Skeletal muscle tissue (tissue), 7 donors: ENCODE data around the genes VAMP8 and VAMP5.

DNA sequence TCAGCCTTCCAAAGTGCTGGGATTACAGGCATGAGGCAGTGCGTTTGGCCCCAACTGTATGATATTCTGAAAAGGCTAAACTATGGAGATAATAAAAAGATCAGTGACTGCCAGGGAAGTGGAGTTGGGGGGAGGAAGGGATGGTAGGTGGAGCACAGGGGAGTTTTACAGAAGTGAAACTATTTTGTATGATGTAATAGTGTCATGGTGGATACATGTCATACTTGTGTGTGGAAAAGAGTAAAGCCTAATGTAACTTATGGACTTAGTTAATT lies 2.8 kb upstream of the GGCX start:
- PRO-cap, 3 experiments, result no peak in any of the 3 experiments
- RAMPAGE, long total RNA, result no peak
- RRBS, 2 experiments, result no CpG with 5 or more reads among the region's 1 CpG

DNA sequence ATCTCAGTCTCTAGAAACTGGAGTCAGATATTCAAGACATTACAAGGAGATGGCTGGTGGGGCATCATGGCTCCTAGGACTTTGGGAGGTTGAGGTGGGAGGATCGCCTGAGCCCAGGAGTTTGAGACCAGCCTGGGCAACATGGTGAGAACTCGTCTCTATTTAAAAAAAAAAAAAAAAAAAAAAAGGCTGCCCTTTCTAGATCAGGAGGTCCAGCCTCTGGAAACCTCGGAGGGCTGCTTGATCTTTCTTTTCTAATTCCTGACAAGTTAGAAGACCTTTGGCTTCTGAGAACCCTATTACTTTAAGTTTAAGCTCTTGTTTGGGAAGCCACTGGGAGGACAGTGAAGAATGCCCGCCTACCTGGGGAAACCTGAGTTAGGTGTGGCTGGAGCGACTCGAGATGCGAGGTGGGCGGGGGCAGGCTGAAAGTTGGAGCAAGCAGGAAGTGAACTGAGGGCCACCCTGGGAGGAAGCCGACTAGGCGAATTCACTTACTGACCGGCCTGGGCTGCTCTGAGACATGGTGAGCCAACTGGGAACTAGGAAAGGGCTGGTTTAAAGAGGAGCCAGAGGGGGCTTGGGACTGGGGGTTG lies at the start of gene VAMP8:
Gene VAMP8 (plus strand): TSS at position 463 of the 596 bp plus-strand sequence.
- PRO-cap, 3 experiments, result peak in 1 of 3 experiments; most common plus-strand start position 456 of the sequence (in 1)
- RAMPAGE, long total RNA, result no peak
- RRBS, 2 experiments, result no CpG with 5 or more reads among the region's 11 CpGs

GRCh38 chr2:85583852-85584823 lies at the start of gene VAMP5:
VAMP5 (plus strand) TSS chr2:85584431.
- PRO-cap, 3 experiments, result peak in 3 of 3 experiments; most common plus-strand start chr2:85584451 (in 3); most common minus-strand start chr2:85584333 (in 2)
- RAMPAGE, long total RNA, result start-site peak on the plus strand at chr2:85584402-85584454, 268 and 88 reads in 2 replicates
- RRBS, 2 experiments, result 4 to 6% methylated on average over 19 to 26 of the region's 64 CpGs

DNA sequence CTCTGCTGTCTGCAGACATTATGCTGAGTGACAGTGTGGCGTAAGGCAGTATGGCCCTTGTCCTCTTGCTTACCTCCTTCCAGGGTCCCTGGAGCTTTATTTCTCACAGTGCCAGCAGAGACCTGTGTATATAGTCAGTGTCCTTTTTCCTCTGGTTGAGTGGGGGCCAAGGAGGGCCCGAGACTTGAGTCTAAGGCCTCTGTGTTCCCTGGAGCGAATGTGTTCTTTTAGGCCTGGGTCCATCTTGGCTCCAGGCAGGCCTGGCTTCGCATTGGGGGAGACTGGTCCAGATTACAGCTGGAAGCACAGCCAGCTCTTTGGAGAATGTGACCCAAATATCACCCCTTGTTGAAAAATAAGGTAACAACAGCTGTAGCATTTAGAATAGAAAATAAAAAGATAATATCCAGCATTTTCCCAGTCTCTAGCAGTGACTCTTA lies 5.0 kb downstream of the VAMP5 start:
- PRO-cap, 3 experiments, result peak in 1 of 3 experiments; most common plus-strand start position 158 of the sequence (in 1); most common minus-strand start position 102 of the sequence (in 1)
- RAMPAGE, long total RNA, result no peak
- RRBS, 2 experiments, result no CpG with 5 or more reads among the region's 4 CpGs

- PRO-cap, 3 experiments, result no peak in any of the 3 experiments
- RAMPAGE, long total RNA, result no peak
- RRBS, 2 experiments, result 58 to 81% methylated on average over 2 of the region's 12 CpGs
Measured at GRCh38 chr2:85598773-85599390, 3.3 kb downstream of the RNF181 start.

DNA sequence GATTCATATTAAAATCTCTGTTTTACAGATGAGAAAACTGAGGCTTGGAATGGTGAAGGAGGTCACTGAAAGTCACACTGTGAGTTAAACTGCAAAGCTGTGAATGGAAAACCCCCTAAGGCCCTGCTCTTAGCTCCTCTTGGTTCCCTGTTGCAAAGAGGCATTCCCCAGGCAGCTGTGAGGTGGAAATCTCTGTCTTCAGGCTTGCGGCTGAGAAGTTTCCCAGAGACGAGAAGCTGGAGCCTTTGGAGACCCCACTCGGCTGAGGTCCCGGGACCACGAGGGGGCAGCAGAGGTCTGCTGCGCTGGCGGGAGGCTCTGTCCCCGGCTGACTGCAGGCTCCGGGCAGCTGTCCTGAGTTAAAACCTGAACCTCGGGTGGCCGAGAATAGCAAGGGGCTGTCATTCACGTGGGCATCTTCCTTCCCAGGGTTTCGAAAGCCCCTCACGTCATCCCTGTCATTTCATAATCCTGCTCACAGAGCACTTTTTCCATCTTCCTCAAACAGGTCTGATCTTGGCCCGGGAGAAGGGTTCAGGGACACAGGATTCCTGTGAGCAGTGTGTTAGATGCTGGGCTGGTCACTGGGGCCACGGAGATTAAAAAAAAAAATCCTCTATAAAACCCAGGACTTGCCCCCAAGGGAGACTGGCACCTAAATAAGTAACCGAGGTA lies 24.8 kb upstream of the ATOH8 start:
- PRO-cap, 3 experiments, result peak in 2 of 3 experiments; most common plus-strand start position 503 of the sequence (in 1); most common minus-strand start position 334 of the sequence (in 2)
- RAMPAGE, long total RNA, result no peak
- RRBS, 2 experiments, result 3 to 4% methylated on average over 5 of the region's 17 CpGs

DNA sequence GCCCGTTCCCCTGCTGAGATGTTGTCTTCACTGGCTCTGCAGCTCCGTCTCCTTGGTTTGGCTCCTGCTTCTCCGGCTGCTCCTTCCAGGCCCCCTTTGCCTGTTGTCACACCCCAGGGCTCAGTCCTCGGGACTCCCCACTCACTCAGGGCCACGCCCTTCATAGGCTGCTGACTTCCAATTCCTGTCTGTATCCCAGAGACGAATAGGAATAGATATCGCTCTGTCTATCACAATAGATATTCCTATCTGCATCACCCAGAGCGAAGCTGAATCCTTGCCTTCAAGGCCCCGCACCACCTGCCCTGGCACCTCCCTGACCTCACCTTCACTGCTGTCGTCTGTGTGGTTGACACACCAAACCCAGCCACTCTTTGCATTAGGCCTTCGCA lies 43.3 kb downstream of the ATOH8 start:
- PRO-cap, 3 experiments, result no peak in any of the 3 experiments
- RAMPAGE, long total RNA, result no peak
- RRBS, 2 experiments, result no CpG with 5 or more reads among the region's 11 CpGs

DNA sequence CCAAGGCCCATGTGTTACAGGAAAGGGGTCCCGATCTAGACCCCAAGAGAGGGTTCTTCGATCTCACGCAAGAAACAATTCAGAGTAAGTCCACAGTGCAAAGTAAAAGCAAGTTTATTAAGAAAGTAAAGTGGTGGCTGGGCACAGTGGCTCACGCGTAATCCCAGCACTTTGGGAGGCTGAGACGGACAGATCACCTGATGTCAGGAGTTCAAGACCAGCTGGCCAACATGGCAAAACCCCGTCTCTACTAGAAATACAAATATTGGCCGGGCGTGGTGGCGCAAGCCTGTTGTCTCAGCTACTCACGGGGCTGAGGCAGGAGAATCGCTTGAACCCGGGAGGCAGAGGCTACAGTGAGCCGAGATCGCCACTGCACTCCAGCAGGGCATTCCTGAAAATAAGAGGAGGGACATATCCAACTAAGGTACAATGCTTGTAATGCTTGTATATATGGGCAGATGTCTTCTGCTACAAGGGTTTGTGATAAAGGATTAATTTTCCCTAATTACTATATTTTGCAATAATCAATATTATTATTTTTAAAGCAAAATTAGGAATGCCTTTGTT lies 1.2 kb upstream of the ST3GAL5 start:
- PRO-cap, 3 experiments, result no peak in any of the 3 experiments
- RAMPAGE, long total RNA, result no peak
- RRBS, 2 experiments, result no CpG with 5 or more reads among the region's 15 CpGs

GRCh38 chr2:86020641-86021807 lies 84.7 kb downstream of the POLR1A start:
- PRO-cap, 3 experiments, result no peak in any of the 3 experiments
- RAMPAGE, long total RNA, result no peak
- RRBS, 2 experiments, result 8% methylated on average over 4 of the region's 12 CpGs

DNA sequence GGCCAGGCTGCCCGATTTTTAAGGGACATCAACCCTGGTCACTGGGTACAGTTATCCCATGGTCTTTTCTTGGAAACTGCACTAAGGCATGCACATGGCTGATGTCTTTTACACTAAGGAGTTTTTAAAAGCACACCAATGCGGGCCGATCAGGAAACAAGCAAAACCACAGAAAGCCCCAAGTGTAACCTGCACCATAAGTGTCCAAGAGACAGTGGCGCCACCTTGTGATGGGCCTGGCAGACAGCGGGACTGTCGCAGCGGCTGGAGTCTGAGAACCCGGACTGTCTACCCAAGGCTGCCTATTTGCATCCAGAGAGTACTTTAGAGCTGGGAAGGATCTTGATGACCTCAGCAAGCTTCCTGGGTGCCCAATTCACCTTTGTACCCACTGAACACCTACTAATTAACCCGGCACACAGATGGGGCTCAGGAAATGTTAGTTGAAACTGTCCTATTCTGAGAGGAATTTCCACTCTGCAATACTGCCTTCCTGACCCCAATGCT lies 25.8 kb downstream of the POLR1A start:
- PRO-cap, 3 experiments, result no peak in any of the 3 experiments
- RAMPAGE, long total RNA, result no peak
- RRBS, 2 experiments, result 0 to 16% methylated on average over 2 of the region's 9 CpGs

GRCh38 chr2:86106466-86106868 lies 432 bp downstream of the PTCD3 start:
- PRO-cap, 3 experiments, result no peak in any of the 3 experiments
- RAMPAGE, long total RNA, result no peak
- RRBS, 2 experiments, result no CpG with 5 or more reads among the region's 15 CpGs

- PRO-cap, 3 experiments, result no peak in any of the 3 experiments
- RAMPAGE, long total RNA, result no peak
- RRBS, 2 experiments, result no CpG with 5 or more reads among the region's 1 CpG
Measured at GRCh38 chr2:86185436-86186266, 9.6 kb downstream of the IMMT start.

DNA sequence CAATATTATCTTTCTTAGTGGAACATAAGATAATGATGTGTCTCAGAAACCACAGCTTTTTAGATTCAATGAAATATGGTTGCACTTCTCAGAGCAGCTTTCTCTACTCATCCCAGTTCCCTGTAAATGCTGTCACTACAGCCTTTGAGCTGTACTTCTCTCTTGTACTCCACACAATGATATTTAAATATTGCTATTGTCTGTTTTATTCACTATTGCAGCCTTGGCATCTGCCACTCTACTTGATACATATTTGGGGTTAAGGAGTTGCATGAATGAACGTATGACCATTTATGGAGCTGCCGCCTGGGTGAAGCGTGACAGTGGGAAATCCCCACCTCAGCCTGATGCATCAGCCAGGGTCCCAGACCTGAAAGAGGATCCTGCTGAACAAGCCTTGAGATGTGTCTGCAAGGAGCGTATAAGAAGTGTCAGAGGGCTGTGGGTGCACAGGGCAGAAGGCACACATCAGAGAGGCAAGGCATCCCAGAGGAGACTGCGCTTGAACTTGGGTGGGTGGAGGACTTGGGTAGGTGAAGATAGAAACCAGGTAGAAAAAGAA lies 39.1 kb downstream of the MRPL35 start:
- PRO-cap, 3 experiments, result no peak in any of the 3 experiments
- RAMPAGE, long total RNA, result no peak
- RRBS, 2 experiments, result no CpG with 5 or more reads among the region's 5 CpGs

DNA sequence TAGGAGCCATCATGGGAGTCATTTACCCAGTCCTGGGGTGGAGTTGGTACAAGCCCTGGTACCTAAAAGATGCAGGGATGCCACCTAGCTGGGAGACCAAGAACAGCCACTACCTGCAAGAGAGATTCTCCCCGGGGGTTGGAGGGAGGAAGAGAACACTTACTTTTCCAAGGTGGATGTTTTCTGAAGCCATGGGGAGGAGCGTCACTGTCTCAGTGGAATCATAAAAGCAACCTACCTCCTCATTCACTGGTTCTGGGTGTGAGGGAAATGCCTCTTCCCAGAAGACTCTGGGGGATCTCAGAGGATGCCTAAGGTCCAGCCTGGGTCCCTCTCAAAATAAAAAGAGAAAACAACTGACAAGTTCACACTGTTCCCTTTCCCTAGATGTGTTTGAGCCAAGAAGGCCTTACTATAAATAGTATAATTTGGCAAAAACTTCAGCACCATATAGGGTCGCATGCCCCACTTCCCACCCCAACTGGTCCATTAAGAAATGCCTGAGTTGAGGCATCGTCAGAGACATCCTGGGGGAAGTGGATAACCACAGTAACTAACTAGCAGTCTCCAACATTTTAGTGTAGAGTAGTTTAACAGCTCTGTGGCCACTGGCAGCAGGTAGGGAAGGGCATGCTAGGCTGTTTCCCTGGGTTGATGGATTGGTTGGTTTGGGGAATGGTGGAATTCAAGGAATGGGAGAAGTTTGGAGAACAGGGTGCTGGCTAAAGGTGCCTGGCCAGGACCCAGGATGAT lies 39.7 kb downstream of the REEP1 start:
- PRO-cap, 3 experiments, result no peak in any of the 3 experiments
- RAMPAGE, long total RNA, result no peak
- RRBS, 2 experiments, result no CpG with 5 or more reads among the region's 4 CpGs

- PRO-cap, 3 experiments, result peak in 3 of 3 experiments; most common plus-strand start chr2:86442107 (in 2); most common minus-strand start chr2:86441952 (in 2)
- RAMPAGE, long total RNA, result start-site peak on the plus strand at chr2:86442021-86442215, 25 and 18 reads in 2 replicates
- RRBS, 2 experiments, result 2% methylated on average over 35 of the region's 67 CpGs
Measured at GRCh38 chr2:86441726-86442602, 793 bp downstream of the KDM3A start.

DNA sequence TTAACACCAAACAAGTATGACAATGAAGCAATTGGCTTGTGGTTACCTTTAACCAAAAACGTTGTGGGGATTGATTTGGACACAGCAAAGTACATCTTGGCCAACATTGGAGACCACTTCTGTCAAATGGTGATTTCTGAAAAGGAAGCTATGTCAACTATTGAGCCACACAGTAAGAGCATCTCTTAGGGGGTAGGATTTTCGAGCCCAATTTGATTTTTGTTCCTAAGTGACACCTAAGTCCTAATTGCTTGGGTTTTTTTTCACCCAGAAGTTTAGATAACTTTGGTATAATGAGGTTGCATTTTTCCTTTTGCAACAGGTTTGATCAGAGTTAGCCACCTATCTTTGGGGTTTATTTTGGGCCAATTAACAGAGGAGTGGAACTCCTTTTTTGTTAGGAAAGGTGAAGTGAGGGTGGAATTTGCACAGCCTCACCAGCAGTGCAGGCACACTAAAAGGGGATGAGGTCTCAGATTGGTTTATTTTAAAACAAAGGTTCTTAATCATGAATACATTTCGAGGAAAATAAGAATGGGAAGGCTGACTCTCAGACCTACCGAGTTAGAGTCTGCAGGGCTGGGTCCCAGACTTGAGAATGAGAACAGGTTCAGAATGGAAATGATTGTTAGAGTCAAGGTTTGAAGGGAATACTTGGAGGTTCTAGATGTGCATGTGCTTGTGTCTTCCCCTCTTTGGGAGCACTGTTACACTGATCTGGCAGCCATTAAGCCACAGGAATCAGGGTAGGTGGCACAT lies 33.8 kb downstream of the KDM3A start:
- PRO-cap, 3 experiments, result no peak in any of the 3 experiments
- RAMPAGE, long total RNA, result no peak
- RRBS, 2 experiments, result no CpG with 5 or more reads among the region's 4 CpGs

GRCh38 chr2:86533317-86533747 lies 29.9 kb downstream of the CHMP3 start:
- PRO-cap, 3 experiments, result no peak in any of the 3 experiments
- RAMPAGE, long total RNA, result no peak
- RRBS, 2 experiments, result no CpG with 5 or more reads among the region's 3 CpGs

- PRO-cap, 3 experiments, result no peak in any of the 3 experiments
- RAMPAGE, long total RNA, result no peak
- RRBS, 2 experiments, result no CpG with 5 or more reads among the region's 7 CpGs
Measured at GRCh38 chr2:86557219-86558352, 5.7 kb downstream of the CHMP3 start.

- PRO-cap, 3 experiments, result no peak in any of the 3 experiments
- RAMPAGE, long total RNA, result no peak
- RRBS, 2 experiments, result no CpG with 5 or more reads among the region's 3 CpGs
Measured at GRCh38 chr2:86632652-86633108, 9.0 kb upstream of the RNF103 start.

DNA sequence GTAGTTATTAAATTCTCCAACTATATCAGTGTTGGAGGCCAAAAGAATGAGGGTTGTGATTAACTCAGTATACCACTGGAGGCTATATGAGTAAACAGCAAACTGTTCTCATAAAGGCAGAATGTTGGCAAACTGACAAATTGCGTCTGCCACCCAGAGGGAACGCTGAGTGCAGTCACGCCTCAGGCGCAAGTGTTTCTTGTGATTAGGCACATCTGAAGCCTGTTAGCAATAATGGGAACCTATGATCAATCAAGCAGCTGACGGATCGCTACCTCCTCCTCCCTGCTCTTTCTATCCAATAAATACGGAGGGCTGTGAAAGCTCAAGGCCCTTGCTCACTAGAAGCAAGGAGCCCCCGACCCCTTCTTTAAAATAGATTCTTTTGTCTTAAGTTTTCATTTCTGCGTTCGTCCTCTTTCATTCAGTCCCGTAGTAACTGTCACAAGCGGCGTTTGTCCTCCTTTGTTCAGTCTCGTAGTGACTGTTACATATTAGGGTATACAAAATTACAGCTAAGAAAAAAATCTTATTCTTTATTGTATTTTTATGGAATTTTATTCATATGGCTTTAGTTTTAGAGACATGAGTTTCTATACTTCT lies 16.3 kb upstream of the RMND5A start:
- PRO-cap, 3 experiments, result no peak in any of the 3 experiments
- RAMPAGE, long total RNA, result no peak
- RRBS, 2 experiments, result no CpG with 5 or more reads among the region's 14 CpGs